ENCODE results near the gene CSNK2A2.

- PRO-cap, result no peak
Measured at GRCh38 chr16:57134733-57135443, 42.5 kb downstream of the CPNE2 start.

- PRO-cap, result no peak
Measured at GRCh38 chr16:57145641-57146622, 39.9 kb downstream of the PSME3IP1 start.

DNA sequence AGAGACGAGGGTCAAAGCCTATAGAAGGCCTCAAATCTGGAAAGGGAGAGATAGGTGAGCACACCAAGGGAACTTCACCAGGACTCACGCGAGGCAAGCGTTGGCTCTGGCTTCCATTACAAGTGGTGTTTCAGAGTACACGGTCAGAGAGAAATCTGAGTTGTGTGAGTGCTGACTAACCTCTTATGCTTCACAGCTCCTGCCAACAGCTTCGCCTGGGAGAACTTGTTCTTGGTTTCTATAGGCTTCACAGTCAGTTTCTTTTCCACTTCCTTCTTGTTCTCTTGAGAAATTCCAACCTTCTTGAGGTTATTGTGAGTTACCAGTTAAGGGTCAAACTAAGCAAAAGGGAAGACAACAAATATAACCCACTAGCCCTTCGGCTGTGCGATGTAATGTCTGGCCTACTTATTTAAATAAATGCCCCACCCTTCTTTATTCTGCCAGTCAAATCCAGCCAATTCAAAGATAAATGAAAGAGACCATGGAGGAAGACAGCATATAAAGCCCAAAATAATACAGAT, 18.9 kb downstream of the PSME3IP1 start:
- PRO-cap, result no peak

DNA sequence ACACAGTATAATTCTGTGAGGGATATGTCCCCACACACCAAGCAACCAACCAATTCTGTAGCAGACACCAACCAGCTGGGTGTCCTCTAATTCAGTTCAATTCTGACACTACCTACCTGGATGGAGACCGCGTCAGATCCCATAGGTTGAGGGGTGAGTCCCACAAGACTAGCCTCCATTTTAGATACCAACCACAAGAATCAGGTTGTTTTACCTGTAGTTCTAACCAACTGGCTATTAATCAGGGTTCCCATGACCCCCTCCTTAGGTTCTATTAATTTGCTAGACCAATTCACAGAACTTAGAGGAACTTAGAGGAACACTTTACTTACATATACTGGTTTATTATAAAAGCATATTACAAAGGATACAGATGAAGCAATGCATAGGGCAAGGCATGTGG, 4.4 kb downstream of the PSME3IP1 start:
- PRO-cap, result no peak

GRCh38 chr16:57253244-57253627, 8.2 kb downstream of the ARL2BP start:
- PRO-cap, result no peak

GRCh38 chr16:57361285-57361841, 2.8 kb downstream of the CCL22 start:
- PRO-cap, result no peak

- PRO-cap, result bidirectional peak, plus-strand start at chr16:57417269, minus-strand start at chr16:57417162
Measured at GRCh38 chr16:57416918-57417445, 12.4 kb downstream of the CCL17 start.

DNA sequence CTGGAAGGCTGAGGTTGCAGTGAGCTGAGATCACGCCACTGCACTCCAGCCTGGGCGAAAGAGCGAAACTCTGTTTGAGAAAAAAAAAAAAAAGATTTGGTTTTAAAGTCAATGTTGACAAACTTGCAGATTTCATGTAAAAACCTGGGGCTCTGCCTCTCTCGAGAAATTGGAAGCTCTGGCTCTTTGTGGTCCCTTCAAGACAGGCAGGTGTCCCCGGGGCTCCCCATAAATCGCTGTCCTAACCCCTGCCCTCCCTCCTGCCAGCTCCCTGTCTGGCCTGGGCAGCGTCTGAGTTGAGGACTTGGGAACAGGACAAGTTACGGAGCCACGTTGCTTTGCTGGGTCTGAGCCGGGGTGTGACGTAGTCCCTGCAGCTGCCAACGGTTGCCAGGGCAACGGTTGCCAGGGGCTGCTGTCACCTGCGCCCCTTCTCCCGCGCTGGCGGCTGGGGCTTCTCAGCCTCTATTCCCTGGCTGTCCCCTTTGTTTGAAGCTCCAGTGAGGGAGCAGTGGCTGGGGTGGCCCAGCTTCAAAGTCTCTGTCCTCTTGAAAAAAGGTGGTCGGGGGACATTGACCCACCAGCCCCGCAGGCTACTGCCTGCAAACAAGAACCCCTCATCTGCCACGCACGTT, 10.7 kb downstream of the ADGRG1 start:
- PRO-cap, result bidirectional peak, plus-strand start at position 500 of the sequence, minus-strand start at position 293 of the sequence

DNA sequence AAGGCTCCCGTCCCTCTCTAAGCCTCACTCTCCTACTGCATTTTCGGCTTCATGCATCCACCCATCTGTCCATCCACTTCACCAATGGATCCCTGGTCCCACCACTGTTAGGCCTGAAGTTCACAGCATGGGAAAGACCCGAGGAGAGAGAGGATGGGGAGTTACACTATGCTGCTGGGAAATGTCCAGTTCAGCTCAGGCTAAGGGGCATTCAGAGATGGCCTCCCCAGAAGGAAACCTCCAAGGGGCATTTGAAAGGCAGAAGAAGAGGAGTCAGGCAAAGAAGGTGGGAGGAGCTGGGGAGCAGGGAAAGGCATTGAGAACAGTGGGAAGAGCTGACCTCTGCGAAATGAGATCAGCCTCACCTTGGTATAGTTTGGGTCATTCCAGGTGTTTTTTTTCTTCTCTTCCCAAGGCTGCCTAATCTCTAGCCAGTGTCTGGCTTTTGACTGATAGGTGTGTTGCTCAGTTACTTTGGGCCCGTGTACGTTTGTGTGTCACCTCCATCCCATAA, 11.7 kb upstream of the DRC7 start:
- PRO-cap, result unidirectional peak, minus-strand start at position 324 of the sequence

GRCh38 chr16:57740309-57740718, 4.7 kb downstream of the KATNB1 start:
- PRO-cap, result no peak

GRCh38 chr16:57827094-57827625, 24.9 kb upstream of the KIFC3 start:
- PRO-cap, result no peak

- PRO-cap, result no peak
Measured at GRCh38 chr16:57892355-57893079, 78.4 kb downstream of the CNGB1 start.

DNA sequence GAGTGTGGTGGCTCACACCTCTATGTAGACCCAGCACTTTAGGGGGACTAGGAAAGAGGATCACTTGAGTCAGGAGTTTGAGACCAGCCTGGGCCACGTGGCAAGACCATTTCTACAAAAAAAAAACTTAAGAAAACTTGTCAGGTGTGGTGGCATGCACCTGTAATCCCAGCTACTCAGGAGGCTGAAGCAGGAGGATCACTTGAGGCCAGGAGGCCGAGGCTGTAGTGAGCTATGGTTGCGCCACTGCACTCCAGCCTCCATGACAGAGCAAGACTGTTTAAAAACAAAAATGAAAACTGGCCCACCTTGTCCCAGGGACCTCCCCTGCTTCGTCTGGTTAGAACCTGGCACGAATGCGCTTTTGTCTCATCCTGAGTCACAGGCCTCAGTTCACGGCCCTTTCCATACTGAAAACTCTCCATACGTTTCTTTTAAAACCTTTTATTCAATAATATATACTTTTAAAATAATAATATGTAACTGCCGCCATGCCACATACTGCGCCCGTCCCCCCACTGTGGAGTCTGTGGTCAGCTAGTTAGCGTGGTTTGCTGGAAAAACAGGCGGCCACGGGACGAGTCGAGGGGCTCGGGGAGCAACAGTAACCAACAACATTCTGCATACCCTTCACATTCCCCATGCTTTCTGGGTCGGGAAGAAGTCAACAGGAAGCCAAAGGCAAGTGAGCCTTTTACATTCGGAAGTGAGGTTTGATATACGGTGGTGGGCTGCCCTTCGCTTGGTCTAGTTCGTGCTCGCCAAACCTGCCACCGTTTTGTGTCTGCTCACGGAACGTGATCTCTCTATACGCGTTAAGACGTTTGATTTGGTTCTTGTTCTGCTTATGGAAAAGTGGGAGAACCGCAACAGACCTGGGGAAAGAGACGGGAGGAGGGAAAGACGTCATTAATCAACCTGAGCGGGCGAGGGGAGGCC, 28.6 kb upstream of the CFAP20 start:
- PRO-cap, result no peak

- PRO-cap, result no peak
Measured at GRCh38 chr16:58160404-58161650, 31.6 kb upstream of the CFAP20 start.

DNA sequence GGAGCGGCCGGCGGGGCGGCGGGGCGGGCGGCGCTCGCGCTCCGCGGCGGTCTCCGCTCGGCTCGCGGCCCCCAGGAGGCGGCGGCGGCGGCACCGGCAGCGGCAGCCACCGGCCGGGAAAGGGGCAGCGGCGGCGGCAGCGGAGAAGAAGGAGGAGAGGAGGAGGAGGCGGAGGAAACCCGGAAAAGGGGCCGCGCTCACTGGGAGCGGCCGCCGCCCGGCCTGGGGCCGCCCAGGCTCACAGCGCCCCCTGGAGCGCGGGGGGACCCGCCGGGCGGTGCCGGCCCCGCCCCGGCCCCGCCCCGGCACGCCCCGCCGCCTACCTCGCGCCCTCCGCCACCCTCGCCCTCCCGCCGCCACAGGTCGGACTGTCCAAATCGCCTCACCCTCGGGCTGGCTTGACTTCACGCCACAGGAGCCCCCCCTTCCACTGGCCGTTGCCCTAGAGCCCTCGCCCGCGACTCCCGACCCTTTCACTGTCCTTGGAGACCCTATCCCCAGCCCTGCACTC, at the start of gene CSNK2A2:
Gene CSNK2A2 (minus strand): TSS at position 159 of the 511 bp plus-strand sequence.
- PRO-cap, result bidirectional peak, plus-strand start at position 308 of the sequence, minus-strand start at position 159 of the sequence

DNA sequence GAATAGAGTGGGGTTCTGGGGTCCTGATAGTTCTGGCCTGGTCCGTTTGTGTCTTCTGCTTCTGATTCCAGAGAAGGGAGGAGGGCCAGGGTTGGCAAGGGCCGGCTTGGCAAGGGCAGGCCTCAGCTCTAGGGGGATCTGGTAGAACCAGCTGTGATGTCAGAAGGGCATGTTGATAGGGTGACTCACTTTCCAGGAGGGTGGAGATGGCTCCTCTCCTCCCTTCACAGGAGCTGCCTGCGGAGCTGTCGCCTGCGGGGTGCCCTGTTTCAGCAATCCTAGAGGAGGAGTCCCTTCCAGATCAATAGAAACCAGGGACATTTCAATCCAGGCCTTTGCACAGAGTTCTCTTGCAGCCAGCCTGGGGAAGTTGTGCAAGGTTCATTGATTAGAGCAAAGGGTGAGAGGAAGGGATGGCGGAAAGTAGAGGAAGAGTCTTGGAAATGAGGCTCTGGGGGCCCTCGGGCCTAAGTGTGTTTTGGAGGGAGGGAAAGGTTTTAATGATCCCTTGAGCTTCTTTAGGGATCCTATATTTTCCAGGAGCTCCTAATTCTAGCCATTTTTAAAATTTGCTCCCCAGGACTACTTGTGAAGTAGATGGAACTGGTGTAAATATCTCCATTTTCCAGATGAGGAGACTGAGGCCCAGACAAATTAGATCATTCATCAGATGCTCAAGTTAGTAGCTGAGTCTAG, 24.7 kb upstream of the CSNK2A2 start:
- PRO-cap, result no peak

GRCh38 chr16:58516786-58517521, 1.6 kb downstream of the SETD6 start:
- PRO-cap, result no peak

DNA sequence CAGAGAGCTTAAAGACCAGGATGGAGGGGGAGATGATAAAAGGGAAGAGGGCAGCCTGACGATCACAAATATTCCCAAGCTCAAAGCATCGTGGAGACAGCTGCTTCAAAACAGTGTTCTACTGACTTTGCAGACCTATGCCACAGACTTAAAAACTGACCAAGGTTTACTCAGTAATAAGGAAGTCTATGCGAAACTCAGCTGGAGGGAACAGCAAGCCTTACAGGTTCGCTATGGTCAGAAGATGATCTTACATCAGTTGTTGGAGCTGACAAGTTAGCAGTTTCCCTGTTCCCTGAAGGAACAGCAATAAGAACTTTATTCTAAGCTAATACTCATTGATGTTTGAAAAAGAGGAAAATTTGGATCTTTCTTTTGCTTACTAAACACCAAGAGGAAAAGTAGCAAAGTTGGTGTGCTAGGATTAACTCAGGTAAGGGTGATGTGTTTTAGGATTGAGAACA, 3.5 kb downstream of the SETD6 start:
- PRO-cap, result no peak

DNA sequence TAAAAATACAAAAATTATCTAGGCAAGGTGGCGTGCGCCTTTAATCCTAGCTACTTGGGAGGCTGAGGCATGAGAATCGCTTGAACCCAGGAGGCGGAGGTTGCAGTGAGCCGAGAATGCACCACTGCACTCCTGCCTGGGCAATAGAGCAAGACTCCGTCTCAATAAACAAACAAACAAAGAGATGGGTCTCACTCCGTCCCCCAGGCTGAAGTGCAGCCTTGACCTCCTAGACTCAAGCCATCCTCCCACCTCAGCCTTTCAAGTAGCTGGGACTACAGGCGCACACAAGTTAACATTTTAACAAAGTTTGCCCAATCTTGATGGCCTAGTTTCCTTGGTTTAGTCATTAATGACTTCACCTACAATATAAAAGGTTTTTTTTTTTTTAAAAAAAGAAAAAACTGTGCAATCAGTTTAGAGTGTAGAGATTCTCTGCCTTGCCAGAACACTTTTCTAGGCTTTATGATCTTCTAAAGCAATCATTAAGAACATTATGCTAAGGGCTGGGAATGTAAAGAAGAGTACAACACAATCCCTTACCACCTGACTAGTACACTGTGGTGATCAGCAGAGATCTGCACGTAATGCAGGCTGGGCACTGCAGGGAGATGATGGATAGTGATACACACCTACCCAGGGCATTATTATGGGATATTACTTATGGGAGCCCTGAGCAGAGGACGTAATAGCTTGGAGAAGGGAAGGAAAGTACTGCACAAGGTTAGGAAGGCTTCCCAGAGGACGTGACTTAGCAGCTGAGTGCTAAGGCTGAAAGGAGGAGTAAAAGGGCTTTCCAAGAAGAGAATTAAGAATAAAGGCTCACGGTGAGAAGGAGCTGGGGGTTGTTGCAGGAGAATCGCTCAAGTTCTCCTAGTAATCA, 6.9 kb downstream of the GOT2 start:
- PRO-cap, result no peak

- PRO-cap, result no peak
Measured at GRCh38 chr16:58730768-58731080, 3.4 kb downstream of the GOT2 start.